Ileum (tissue), 1 donor: Measurements from ENCODE around the gene CHD6.

DNA sequence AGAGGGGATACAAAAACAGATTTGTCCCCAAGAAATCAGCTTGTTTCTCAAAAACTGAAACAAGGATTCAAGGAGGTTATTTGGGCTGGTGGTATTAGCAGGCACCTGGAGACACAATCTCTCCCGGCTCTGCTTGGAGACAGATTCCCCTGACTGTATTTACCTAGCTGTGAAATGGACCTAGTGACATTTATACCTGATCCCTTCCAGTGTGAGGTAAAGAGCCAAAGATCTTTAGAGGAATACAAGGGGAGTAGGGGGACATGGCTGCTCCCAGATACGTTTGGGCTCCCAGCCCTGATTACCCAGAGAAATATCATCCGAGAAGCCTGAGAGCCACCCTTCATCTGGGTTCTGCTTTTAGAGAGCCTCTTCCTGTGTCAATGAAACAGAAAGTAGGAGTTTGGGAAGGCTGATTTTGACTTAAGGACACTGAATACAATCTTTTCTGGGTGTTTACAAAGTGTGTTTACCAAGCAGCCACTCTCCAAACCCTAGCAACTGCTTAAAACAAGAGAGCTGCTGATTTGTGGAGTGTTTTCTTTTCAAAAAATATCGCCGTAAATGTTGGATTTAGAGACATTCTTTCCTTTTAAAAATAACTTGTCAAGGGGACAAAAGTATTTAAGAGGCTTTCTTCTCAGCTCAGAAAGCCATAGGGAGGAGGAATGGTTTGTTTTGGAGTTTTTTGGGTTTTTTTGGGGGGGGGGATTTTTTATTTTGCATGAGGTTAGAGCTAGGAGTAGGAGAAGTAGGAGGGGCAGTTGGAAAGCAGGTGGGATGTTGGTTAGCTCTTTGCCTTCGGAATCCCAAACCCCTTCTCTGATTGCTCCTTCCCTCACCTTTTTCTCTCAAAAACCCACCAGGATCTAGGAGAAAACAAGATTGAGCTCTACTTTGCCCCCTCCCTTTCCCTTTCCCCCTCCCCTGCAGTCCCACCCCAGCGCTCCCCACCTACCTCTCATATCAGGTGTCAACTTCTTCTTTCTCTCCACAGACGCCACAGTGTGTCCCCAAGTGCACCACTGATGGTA is 12.5 kb downstream of the MAFB start:
- PRO-cap = no peak

- PRO-cap = unidirectional peak, minus-strand start at chr20:40683210; bidirectional peak, plus-strand start at chr20:40683806, minus-strand start at chr20:40683771
Observed at GRCh38 chr20:40683104-40683868, 5.8 kb downstream of the MAFB start.

GRCh38 chr20:40689340-40690367 is 618 bp upstream of the MAFB start:
- PRO-cap = bidirectional peak, plus-strand start at chr20:40689397, minus-strand start at chr20:40689236; bidirectional peak, plus-strand start at chr20:40689630, minus-strand start at chr20:40689609; bidirectional peak, plus-strand start at chr20:40689694, minus-strand start at chr20:40689720; unidirectional peak, minus-strand start at chr20:40690076

GRCh38 chr20:40958784-40959072 is 69.9 kb upstream of the TOP1 start:
- PRO-cap = no peak

DNA sequence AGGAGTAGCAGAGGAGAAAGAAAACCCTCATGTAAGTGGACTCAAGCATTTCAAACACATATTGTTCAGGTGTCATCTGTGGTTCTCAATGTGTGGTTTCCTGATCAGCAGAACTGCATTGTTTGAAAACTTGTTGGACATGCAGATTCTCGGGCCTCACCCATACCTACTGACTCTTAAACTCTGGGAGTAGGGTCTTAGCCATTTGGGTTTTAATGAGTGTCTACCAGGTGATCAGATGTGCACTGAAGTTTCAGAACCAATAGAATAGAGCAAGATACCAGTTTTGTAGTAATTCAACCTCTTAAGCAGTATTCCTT is 14.3 kb downstream of the TOP1 start:
- PRO-cap = no peak

- PRO-cap = no peak
Observed at GRCh38 chr20:41075709-41076574, 47.3 kb downstream of the TOP1 start.

DNA sequence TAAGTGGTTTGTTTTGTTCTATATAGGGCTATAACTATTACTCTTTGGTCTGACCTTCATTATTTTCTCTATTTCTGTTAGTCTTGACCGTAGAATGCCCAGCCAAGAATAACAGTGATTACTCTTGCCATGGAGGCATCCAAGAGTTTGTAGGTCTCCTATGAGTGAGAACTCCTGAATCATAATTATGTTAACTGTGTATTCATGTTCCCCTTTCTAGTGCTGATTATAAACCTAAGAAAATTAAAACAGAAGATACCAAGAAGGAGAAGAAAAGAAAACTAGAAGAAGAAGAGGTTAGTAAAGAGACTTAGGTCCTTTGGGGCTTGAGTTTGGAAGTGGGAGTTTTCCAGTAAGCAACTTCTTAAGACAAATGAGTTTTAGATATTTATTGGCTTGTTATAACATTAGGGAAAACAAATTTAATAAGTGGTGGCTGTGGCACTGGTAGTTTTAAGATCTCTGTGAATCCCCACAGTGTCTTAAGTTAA is 52.4 kb downstream of the TOP1 start:
- PRO-cap = no peak

GRCh38 chr20:41100167-41100390 is 37.3 kb upstream of the PLCG1 start:
- PRO-cap = no peak

DNA sequence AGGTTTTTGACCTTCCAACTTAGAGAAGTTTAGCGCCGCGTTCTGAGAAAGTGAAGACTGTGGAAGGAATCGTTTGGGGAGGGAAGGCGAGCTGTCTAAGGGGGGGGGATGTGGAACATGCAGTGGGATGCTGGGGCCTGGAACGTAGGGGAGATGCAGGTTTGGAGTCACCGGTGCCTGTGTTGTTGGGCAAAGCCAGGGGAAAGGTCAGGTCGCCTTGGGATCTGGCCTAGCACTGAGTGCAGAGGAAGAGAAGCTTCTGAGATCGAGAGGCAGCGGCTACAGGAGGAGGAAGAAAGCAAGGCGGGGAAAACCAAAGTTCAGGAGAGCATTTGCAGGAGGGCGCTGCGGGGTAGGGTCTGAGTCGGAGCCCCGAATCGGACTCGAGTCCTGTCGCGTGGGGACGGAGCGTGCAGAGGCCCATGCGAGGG is 1.1 kb upstream of the PLCG1 start:
- PRO-cap = no peak

DNA sequence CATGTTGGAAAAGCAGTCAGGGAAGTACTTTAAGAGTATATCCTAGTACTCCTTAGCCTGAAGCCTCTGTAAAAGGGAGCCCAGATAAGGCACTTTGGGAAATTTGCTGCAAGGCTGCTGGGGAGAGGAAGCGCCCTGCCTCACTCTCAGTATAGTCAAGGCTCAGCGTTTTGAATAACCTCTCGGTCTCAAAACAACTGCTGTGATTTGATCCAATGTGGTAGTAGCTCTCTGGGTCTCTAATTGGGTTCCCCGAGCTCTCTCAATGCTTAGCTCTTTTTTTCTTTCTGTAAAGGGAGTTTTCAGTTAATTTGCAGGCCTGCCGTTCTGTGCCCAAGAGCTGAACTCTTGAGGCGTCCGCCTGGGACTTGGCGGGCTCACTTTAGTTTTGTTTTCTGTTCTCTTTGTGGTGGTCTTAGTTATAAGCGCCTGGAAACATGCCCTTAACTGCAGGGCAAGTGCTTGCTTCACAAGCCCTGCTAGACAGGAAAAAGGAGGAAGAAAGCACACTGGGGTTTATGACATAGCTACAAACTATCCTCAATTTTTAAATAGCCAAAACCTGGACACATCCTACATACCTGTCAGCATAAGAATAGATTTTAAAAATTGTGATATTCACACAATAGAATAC is 41.1 kb downstream of the ZHX3 start:
- PRO-cap = no peak

DNA sequence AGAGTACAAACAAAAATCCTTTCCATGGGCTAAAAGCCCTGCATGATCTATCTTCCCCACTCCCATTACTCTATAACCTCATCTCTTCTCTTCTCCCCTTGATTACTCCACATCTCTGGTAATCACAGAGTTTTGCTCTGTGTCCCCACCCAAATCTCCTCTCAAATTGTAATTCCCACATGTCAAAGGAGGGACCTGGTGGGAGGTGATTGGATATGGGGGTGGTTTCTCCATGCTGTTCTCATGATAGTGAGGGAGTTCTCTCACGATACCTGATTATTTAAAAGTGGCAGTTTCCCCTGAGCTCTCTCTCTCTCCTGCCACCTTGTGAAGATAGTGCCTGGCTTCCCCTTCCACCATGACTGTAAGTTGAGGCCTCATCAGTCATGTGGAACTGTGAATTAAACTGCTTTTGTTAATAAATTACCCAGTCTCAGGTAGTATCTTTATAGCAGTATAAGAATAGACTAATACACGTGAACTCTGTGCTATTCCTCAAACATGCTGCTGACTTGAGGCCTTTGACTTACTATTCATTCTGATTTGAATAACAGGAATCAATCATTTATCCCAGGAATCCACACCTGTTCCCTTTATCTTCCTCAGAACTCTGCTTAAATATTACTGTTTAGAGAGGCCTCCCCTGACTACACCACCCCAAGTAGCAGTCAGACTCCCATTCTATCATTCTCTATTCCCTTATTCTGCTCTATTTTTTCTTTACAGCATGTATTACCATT is 30.8 kb downstream of the ZHX3 start:
- PRO-cap = no peak

GRCh38 chr20:41341190-41341527 is 538 bp downstream of the LPIN3 start:
- PRO-cap = unidirectional peak, minus-strand start at chr20:41341338

- PRO-cap = no peak
Observed at GRCh38 chr20:41450883-41451151, 84.2 kb upstream of the EMILIN3 start.

DNA sequence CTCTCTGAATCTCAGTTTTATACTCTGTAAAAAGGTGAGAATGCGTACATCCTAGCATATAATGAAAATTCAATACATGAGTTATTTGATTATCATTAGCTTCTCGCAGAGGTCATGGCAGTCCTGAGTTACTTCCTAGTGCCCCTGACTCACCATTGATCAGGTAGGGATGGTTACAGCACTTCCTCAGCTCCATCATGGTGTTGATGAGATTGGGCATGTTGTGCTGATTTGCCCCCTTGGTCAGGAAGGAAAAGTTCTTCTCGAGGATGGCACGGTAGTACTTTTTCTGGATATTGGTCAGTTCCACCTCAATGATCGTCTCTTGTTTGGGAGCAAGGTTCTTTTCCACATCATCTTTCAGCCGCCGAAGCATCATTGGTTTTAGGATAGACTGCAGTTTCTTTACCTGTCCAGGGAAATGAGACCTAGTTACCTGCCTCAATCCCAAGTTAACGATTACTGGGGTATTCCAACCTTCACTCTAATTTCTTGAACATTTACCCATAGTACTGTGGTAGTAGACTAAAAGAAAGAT is 117.7 kb upstream of the EMILIN3 start:
- PRO-cap = no peak

- PRO-cap = no peak
Observed at GRCh38 chr20:41532921-41533741, 85.0 kb downstream of the CHD6 start.

GRCh38 chr20:41617900-41618215 is 319 bp downstream of the CHD6 start:
- PRO-cap = no peak

- PRO-cap = unidirectional peak, minus-strand start at chr20:41618416
Observed at GRCh38 chr20:41618216-41619377, at the start of gene CHD6. Gene CHD6, minus strand, starts transcription at chr20:41618377.

DNA sequence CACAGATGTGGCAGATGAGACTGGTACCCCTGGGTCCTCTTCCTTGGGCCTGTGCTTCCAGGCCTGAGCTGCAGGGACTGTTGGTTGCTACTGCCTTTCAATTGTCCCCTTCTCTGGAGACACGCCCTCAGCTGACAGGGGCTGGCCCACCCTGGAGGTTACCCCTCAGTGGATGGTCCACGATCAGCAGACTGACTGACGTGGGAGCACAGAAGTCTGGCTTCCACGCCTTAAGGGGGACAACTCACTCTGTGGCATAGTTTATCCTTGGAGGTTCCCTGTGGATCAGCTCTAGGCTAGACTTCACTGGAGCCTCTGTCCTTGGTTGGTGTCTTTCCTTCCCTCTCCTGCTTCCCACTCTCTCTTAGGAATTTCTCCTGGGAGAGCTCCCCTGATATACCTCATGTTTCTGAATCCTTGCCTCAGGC is 495.2 kb upstream of the CHD6 start:
- PRO-cap = unidirectional peak, plus-strand start at position 189 of the sequence

- PRO-cap = no peak
Observed at GRCh38 chr20:42713741-42713960, 476.1 kb downstream of the PTPRT start.

GRCh38 chr20:42749597-42749961 is 440.1 kb downstream of the PTPRT start:
- PRO-cap = no peak